H1 (cell line): ENCODE measurements around the genes CPLX3 and FAM219B.

- RRBS: no CpG with 5 or more reads among the region's 7 CpGs
CAGE:
- cytosol, long polyA plus RNA: no peak
- long polyA plus RNA: no peak
- nucleus, long polyA plus RNA: no peak
These were observed 9.7 kb downstream of the CLK3 start for GRCh38 chr15:74625347-74625758.

GRCh38 chr15:74631435-74632158 is 16.0 kb downstream of the CLK3 start:
- RRBS: no CpG with 5 or more reads among the region's 7 CpGs
CAGE:
- cytosol, long polyA plus RNA: no peak
- long polyA plus RNA: no peak
- nucleus, long polyA plus RNA: no peak

DNA sequence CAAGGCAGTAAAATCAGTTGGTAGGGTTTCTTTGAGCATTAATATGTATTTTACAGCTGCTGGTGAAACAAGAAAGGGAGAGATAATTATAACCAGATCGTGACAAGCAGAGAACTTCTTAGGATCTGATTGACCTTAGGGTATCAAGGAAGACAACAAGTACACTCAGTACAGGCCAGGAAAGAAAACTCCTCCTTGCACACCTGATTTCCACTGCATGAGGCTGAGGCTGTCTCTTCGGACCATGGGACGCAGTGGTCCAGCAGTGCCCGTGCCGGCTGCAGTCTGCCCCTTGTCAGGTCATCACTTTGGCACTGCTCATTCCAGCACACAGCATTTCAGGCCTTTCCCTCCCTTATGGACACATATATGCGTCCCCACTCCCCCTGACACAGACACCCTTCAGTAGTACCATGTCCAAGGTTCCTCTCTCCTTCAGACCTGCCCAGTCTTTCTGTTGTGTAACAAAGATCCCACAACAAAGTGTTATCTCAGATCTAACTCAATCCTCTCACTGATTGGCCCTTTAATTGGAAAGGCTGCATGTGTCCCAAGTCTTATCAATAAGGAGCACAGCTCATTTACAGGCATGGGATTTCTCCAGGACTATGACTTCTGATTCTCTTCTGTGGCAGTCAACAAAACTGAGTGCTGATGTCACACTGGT is 27.8 kb downstream of the CLK3 start:
- RRBS: no CpG with 5 or more reads among the region's 6 CpGs
CAGE:
- cytosol, long polyA plus RNA: no peak
- long polyA plus RNA: no peak
- nucleus, long polyA plus RNA: no peak

DNA sequence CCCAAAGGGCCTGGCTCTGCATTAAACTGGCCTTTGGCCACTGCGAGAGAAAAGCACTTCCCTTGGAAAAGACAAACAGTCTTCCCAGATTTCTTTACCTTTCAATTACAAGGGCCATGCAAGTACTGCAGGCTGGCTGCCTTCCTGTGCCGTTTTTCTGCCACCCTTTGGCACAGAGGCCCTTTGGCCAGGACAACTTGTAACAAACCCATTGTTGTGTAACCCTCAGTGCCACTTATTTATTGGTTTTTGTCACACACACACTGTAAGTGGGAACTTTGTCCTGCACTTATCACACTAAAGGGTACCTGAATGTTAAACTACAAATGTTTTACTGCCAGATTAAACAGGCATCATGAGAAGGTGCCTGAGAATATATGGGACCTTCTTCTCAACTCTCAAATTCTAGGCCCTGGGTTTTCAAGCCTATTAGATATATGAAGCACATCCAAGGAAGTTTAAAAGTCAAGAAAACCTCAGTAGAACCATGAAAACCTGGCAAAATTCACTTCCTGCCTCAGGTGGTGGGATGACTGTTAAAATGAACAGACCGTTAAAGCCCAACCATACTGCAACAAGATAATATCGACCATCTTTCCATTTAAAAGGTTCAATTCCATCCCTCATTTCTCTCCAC is 31.4 kb downstream of the EDC3 start:
- RRBS: no CpG with 5 or more reads among the region's 4 CpGs
CAGE:
- cytosol, long polyA plus RNA: no peak
- long polyA plus RNA: no peak
- nucleus, long polyA plus RNA: no peak

GRCh38 chr15:74783749-74784230 is 1.9 kb downstream of the CSK start:
- RRBS: 78% methylated on average over 1 of the region's 6 CpGs
CAGE:
- cytosol, long polyA plus RNA: no peak
- long polyA plus RNA: no peak
- nucleus, long polyA plus RNA: no peak

DNA sequence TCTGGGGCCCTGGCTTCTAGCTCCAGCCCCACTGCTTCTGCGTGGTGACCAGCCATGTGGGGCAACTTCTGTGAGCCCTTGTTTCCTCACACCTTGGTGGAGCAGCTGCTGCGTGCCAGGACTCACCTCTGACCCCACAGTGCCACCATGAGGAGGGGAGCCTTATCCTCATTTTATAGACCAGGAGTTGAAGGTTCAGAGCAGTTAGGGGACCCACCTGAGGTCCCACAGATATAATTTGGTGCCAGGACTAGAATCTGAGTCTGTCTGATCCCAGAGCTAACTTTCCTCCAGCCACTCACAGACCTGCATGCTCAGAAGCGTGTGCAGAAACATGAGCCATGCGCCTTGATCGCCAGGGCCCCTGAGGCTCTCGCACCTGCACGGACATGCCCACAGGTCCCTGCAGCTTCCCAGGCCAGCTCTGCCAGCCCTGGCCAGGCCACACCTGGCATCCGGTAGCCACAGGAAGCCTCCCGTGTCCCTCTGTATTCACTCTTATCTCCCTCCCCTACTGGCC is 13.0 kb upstream of the LMAN1L start:
- RRBS: no CpG with 5 or more reads among the region's 9 CpGs
CAGE:
- cytosol, long polyA plus RNA: no peak
- long polyA plus RNA: no peak
- nucleus, long polyA plus RNA: no peak

DNA sequence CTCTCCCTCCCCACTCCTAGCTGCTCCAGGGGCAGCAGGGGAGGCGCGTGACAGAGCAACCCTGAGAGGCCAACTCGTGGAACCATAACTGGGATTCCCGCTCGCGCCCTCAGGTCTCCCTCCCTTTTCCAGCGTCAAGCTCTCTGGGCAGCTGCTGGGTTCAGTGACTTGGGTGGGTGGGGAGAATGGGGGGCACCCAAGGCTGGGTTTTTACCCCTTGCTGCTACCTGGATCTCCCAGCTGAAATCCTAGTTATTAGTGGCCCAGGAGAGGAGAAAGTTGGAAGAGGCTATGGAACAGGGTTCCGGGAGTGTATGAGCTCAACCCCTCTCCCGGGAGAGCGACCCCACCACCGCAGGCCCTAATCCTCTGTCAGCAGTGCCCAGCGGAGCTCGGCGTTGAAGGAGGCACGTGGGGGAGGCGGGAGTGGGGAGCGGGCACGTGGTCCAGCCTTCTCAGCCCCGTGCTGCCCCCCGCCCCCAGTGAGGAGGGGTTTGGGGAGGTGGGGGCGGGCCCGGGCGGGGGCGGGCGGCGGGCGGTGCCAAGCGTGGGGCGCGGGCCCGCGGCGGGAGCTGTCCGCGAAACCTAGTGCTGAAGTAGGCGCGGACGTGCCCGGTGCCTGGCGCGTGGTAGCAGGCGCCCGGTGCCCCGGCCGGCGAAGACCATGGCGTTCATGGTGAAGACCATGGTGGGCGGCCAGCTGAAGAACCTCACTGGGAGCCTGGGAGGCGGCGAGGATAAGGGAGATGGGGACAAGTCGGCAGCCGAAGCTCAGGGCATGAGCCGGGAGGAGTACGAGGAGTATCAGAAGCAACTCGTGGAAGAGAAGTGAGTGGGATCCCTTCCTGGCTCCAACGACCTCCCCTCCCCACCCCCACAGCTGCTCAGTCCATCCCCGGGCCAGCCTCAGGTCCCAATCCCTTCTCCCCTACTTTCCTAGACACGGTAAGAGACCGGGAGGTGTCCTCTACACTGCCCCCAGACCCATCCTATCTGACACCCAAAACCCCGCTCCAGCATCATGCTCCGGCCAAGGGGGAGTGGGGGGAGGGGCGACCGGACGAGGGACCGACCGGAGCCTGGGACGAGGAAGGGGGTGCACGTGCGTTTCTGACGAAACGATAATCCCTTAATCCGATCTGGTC is at the start of gene CPLX3:
Gene CPLX3, plus strand, starts transcription at position 588 of the 1,145 bp plus-strand sequence.
- RRBS: 25% methylated on average over 19 of the region's 72 CpGs
CAGE:
- cytosol, long polyA plus RNA: no peak
- long polyA plus RNA: no peak
- nucleus, long polyA plus RNA: no peak

GRCh38 chr15:74906731-74907418 is at the start of gene FAM219B:
TSS of gene FAM219B (minus strand) at chr15:74906851.
- RRBS: under 1% methylated on average over 22 of the region's 48 CpGs
CAGE:
- cytosol, long polyA plus RNA: start-site peak on the minus strand at chr15:74906736-74906811, 105 reads
- long polyA plus RNA: no peak
- nucleus, long polyA plus RNA: start-site peak on the minus strand at chr15:74906717-74906817, 257 reads

- RRBS: under 1% methylated on average over 5 of the region's 42 CpGs
CAGE:
- cytosol, long polyA plus RNA: no peak
- long polyA plus RNA: no peak
- nucleus, long polyA plus RNA: no peak
These were observed 751 bp downstream of the SCAMP5 start for GRCh38 chr15:74995762-74996865.

DNA sequence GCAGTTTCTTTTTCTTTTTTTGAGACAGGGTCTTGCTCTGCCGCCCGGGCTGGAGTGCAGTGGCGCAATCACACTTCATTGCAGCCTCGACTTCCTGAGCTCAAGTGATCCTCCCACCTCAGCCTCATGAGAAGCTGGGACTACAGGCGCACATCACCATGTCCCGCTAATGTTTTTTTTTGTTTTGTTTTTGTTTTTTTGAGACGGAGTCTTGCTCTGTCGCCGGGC is 11.9 kb downstream of the SCAMP5 start:
- RRBS: no CpG with 5 or more reads among the region's 9 CpGs
CAGE:
- cytosol, long polyA plus RNA: no peak
- long polyA plus RNA: no peak
- nucleus, long polyA plus RNA: no peak

DNA sequence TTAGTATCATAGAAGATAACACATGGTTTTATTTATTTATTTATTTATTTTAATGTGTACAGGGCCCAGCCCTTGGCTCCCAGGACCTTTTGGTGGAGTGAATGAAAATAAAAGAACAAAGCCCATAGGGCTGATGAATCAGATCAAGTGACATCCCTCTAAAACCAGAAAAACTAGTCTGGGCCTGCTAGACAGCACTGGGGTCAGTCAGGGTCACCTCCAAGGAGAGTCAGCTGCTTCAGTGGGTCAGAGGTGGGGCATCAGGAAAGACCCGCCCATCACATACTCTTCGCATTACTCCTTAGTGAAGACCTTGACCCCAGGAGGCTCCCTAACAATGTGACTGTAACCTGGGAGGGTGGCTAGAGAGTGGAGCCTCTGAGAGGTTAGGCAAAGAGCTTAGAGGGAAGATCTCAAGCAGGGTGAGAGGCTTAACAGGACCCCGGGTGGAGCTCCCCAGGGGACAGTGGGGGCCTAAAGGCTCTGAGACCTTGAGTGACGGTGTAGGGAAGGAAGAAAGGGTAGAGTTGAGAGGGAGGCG is 12.9 kb downstream of the PPCDC start:
- RRBS: no CpG with 5 or more reads among the region's 5 CpGs
CAGE:
- cytosol, long polyA plus RNA: no peak
- long polyA plus RNA: no peak
- nucleus, long polyA plus RNA: no peak

GRCh38 chr15:75094958-75095690 is 71.7 kb downstream of the PPCDC start:
- RRBS: no CpG with 5 or more reads among the region's 4 CpGs
CAGE:
- cytosol, long polyA plus RNA: no peak
- long polyA plus RNA: no peak
- nucleus, long polyA plus RNA: no peak

DNA sequence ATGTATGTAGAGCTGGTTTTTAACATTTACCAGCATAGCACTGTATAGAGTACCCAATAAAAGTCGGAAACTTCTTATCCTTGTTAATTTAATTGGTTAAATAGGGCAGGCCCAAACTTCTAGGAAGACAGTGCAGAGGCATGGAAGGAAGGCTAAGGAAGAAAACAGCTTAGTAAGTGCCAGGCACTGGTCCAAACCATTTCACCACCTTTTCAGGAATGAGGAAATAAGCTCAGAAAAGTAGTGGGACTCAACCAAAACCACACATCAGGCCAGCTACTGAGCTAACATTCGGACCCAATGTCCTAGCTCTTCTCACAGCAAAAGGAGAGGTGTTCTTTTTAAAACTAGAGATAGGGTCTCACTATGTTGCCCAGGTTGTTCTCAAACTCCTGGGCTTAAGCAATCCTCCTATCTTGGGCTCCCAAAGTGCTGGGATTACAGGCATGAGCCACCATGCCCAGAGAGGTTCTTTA is 26.1 kb upstream of the C15orf39 start:
- RRBS: no CpG with 5 or more reads among the region's 2 CpGs
CAGE:
- cytosol, long polyA plus RNA: no peak
- long polyA plus RNA: no peak
- nucleus, long polyA plus RNA: no peak

GRCh38 chr15:75201981-75202974 is 596 bp downstream of the C15orf39 start:
- RRBS: 2% methylated on average over 34 of the region's 106 CpGs
CAGE:
- cytosol, long polyA plus RNA: no peak
- long polyA plus RNA: no peak
- nucleus, long polyA plus RNA: no peak

DNA sequence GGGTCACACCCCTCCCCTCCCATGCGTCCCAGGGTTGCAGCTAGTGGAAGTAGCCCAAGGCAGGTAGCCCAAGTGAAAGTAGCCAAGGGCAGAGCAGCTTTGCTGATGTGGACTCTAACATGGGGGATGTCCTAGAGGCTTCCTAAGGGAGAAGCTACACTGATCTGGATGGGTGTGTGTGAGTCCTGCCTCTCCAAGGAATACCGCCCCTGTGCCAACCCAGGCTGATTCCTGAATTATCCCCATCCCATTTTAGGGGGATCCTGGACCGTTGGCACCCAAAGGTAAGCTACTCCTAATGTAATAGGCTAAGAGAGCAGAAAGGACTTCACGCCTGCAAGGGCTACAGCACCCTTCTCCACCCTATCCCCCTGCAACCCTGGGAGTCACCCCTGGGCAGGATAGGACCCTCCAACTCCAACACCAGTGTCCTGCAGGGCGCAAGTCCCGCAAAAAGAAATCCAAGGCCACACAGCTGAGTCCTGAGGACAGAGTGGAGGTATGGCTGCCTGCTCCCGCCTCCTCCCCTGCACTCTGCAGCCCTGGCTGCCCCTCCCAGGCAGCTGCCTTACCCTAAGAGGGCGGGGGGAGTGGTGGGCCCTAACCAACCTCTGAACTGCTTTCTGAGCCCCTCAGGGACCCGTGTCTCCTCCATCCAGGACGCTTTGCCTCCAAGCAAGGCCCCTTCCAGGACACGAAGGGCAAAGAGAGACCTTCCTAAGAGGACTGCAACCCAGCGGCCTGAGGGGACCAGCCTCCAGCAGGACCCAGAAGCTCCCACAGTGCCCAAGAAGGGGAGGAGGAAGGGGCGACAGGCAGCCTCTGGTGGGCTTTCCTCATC is 7.4 kb downstream of the NEIL1 start:
- RRBS: no CpG with 5 or more reads among the region's 13 CpGs
CAGE:
- cytosol, long polyA plus RNA: no peak
- long polyA plus RNA: no peak
- nucleus, long polyA plus RNA: no peak

GRCh38 chr15:75355682-75356531 is 9.1 kb downstream of the NEIL1 start:
- RRBS: no CpG with 5 or more reads among the region's 36 CpGs
CAGE:
- cytosol, long polyA plus RNA: no peak
- long polyA plus RNA: no peak
- nucleus, long polyA plus RNA: no peak

- RRBS: no CpG with 5 or more reads among the region's 6 CpGs
CAGE:
- cytosol, long polyA plus RNA: no peak
- long polyA plus RNA: no peak
- nucleus, long polyA plus RNA: no peak
These were observed 3.2 kb upstream of the MAN2C1 start for GRCh38 chr15:75371380-75372185.

DNA sequence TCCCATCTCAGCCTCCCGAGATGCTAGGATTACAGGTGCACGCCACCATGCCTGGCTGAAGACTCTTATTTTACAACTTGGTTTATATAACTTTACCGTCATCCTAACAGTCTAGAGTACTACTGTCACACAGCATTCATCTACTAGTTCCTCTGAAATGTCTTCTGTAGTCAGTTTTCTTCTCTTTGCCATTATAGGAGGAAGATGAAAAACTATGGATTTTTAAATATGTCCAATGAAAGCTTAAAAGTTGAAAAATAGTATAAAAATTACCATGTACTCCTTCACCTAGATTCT is 8.5 kb downstream of the SIN3A start:
- RRBS: no CpG with 5 or more reads among the region's 3 CpGs
CAGE:
- cytosol, long polyA plus RNA: no peak
- long polyA plus RNA: no peak
- nucleus, long polyA plus RNA: no peak

- RRBS: no CpG with 5 or more reads among the region's 5 CpGs
CAGE:
- cytosol, long polyA plus RNA: no peak
- long polyA plus RNA: no peak
- nucleus, long polyA plus RNA: no peak
These were observed 36.0 kb downstream of the PTPN9 start for GRCh38 chr15:75542987-75543601.

DNA sequence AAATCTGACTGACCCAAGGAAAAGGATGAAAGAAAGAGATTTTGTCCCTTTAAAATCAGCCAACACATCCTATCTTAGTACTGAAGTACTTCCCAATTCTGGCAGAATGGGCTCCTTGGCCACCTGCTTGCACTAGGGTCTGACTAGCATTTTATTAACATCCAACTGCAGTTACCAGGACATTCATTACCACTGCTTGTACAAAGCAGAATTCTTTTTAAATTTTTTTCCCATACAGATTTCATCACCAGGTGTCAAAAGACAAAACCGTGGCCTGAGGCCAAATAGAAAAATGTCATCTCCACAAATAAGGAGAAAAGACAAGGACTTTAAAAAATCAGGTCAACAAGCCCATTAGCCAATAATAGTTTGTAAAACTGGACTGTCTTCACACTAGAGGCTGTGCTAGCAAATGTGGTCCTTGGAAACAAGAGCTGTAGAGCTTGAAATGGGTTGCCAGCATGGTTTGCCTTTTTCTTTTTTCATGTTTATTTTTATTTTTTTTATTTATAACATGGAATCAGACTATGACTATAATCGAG is 1.8 kb downstream of the PTPN9 start:
- RRBS: no CpG with 5 or more reads among the region's 2 CpGs
CAGE:
- cytosol, long polyA plus RNA: no peak
- long polyA plus RNA: no peak
- nucleus, long polyA plus RNA: no peak